RPMI7951 (cell line): ENCODE results near the genes UCK1 and SPACA9.

DNA sequence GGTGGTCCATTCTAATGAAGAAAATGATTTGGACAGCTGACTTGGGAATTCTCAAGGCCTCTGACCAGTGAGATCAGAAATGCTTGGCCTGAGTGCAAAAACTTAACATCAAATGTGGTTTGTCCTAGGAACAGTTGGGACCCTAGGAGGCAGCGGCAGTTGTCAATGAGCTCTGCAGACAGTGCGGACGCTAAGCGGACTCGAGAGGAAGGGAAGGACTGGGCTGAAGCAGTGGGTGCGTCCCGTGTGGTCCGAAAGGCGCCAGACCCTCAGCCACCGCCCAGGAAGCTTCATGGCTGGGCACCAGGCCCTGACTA, 43.7 kb upstream of the POMT1 start:
- RAMPAGE, long total RNA: no peak

DNA sequence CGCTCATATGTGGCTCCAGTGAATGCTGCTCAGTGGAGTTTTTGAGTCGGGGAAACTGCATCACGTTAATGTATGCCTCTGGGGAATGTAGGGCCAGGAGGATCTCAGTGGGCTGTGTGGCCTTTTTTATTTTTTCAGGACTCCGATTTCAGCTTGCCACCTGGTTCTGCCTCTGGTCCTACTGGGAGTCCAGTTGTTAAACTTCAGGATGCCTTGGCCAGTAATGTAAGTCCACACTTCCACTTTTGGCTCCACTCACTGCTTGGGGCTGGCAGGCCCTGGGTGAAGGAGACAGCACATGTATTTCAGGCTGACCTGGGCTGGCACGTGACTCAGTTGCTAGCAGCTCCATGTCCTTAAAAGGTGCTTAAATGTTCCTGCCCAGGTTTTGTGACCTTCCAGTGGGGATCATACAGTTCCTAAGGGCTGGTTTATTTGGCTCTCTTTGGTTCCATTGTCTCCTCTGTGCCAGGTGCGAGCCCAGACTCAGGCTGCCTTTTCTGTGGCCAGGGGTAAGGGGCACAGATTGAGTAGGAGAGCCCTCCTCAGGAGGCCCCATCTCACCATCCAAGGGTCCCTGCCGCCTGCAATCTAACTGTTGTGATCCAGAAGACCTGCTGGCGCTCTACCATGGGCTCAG, 19.4 kb upstream of the POMT1 start:
- RAMPAGE, long total RNA: no peak

DNA sequence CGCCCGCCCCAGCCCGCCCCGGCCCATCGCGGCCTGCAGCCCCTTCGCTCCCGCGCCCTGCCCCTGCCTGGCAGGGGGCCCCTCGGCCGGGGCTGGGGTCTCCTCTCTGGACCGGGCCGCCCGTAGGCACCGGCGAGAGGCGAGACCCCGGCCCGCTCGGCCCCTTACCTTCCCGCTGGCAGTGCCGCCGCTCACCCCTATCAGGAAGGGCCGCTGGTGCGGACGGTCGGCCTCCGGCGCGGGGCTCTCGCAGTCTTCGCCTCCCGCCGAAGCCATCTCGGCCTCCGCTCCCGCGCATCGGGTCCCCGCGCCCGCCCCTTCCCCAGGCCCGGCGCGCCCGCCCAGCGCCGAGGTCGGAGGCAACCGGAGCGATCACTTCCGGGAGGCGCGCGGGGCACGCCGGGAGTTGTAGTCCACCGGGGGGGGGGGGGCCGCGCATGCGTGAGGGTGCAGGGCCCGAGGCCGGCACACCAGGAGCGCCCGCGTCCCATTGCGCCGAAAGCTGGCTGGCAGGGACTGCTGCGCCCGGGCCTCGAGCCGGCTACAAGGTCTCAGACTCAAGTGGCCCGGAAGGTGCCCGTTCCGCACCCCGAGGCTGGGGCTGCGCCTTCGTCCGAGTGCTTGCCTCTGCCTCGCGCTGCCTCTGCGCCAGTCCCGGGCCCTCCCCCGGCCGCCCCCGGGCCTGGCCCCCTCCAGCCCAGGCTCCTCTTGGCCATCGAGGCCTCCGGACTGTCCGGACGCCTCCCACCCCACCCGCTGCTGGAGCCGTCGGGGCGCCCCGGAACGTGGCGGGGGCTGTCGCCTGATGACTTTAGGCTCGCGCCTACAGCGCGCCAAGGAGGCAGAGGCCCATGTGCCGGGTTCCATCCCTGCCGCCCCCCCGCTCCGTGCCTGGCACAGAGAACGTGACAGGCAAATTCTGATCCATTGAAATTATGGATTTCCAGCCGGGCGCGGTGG, at the start of gene UCK1:
Gene UCK1, minus strand, starts transcription at position 365 of the 960 bp plus-strand sequence.
- RAMPAGE, long total RNA: no peak

DNA sequence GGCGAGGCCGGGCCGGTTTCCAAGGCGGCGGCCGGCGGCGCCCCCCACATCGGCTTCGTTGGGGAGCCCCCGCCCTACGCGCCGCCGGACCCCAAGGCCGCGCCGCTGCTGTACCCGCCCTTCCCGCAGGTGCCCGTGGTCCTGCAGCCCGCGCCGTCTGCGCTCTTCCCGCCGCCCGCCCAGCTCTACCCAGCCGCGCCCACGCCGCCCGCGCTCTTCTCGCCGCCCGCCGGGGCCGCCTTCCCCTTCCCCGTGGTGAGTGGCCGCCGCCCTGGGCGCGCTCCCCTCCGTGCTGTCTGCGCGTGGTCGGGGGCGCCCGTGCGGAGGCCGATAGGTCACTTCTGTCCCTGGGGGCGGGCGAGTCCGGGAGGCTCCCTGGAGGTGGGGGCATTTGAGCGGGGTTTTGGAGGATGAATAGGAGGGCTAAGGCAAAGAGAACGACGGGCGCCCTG, 9.5 kb downstream of the PRRT1B start:
- RAMPAGE, long total RNA: no peak

DNA sequence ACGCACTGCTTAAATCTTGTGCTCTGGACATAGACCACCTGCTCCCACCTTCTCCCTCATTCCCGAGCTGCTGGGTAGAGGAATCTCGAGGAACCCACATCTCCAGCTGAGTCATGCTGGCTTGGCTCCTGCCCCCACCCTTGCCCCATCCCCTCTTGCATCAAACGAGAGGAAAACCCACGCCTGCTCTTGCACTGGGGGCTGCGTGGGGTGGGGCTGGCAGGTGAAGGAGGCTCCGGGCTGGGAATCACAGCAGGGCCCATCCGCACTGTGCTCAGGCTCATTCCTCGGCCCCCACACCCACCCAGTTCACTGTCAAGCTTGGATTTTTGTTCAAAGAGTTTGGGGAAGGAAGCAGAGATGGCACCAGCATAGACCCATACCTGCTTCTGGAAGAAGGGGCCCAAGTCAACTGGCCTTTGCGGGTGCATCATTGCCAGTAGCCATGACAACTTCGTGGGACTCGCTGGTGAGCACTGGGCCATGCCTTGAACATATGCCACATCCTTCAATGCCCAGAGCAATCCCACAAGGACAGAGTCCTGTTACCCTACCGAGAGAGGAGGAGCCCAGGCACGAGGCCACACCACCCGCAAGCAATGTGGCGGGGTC, 48.3 kb downstream of the PRRT1B start:
- RAMPAGE, long total RNA: no peak

DNA sequence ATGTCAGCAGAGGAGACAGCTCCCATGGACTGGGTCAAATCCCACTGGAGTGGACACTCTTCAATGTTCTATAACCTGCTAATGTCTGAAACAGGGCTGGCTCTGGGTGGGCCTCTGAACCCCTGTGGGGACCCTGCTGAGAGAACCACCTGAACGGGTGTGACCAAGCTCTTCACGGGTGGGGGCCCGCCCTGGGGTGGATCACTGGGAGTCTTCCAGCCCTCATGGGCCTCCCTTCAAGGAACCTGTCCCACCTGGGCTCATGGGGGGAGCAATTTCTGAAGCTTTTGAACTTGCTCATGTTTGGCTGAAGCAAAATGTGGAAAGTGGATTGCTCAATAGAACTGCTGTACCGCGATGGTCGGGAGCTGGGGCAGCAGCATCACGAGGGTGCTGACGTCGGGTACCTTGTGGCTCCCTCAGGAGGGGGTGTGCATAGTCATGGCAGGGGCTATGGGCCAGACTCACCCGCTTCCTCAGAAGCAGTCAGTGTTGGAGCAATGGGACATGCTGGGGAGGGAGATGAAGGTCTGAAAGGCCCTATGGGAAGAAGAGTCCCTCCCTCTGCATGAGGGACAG, 57.8 kb downstream of the PRRT1B start:
- RAMPAGE, long total RNA: no peak

GRCh38 chr9:131638412-131638973, 93.2 kb downstream of the PRRT1B start:
- RAMPAGE, long total RNA: no peak

GRCh38 chr9:131641454-131642003, 96.2 kb downstream of the PRRT1B start:
- RAMPAGE, long total RNA: no peak

DNA sequence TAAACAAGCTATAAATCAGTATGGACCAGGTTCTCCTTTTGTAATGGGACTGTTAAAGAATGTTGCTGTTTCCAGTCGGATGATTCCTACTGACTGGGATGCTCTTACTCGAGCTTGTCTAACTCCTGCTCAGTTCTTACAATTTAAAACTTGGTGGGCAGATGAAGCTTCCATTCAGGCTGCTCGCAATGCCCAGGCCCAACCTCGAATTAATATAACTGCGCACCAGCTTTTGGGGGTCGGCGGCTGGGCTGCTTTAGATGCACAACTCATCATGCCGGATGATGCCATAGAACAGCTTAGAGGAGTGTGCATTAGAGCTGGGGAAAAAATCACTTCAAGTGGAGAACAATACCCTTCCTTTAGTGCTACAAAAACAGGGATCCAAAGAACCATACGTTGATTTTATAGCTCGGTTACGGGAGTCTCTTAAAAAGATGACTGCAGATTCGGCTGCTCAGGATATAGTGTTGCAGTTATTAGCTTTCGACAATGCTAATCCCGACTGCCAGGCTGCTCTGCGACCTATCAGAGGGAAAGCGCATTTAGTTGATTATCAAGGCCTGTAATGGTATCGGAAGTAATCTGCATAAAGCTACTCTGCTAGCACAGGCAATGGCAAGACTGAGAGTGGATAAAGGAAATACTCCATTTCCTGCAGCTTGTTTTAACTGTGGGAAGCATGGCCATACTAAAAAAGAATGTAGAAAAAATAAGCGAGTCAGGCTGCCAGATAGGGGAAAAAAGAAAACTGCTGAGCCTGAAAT, 58.2 kb downstream of the RAPGEF1 start:
- RAMPAGE, long total RNA: no peak

DNA sequence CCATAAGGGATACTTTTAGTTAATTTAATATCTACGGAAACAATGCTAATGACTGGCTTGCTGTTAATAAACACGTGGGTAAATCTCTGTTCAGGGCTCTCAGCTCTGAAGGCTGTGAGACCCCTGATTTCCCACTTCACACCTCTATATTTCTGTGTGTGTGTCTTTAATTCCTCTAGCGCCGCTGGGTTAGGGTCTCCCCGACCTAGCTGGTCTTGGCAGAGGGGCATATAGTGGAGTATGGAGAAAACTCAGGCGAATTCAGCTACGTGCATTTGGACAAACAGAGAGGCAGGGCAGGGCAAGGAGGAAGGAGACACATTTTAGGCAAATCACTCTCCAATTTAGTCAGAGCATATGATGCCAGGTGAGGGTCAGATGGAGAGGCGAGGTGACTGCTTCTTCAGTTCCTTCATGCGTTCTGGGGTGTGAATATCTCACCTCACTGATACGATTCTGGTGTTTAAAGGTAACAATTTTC, 54.2 kb downstream of the RAPGEF1 start:
- RAMPAGE, long total RNA: no peak

- RAMPAGE, long total RNA: no peak
These were observed 42.0 kb downstream of the RAPGEF1 start for GRCh38 chr9:131697818-131698302.

DNA sequence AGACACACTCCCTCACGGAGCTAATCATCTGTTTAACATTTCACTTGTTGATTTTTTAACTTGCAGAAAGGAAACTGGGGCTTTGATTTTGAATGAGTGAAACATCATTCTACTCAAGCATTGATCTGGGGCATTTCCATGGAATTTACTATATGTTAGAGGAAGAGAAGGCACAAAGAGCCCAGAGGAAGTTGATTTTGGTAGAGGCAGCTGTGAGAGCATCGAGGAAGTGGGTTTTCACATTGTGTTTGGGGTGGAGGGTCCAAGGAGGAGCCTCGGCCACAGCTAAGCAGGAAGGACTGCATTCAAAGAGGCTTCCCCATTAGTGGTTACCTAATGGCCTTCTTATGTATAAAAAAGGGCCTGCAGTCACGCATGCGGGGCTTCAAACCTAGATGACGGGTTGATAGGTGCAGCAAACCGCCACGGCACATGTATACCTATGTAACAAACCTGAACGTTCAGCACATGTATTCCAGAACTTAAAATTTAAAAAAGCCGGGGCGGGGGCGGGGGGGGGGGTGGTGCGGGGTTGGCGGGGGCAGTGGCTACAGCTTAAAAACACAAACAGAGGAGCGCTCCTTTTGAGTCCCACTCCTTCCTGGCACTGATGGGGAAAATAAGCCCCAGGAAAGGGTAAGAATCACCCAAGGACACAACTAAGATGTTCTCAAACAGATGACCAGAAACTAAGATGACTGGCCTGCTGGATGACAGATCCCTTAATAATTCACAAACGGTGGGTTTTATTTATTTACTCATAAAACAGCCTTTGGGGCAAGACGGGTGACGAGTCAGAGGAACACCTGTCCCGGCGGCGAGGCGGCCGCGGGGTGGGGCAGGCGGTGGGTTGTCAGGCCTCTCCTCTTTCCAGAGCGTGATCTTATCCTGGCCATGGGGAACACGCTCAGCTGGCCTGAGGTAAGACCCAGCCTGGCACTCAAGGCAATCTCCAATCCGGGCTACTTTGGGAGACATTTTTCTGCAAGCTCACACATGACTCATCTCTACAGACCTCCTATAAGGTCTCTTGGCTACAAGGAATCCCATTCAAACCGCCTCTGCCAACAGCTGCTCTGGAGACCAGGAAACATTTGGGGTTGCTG, 6.7 kb downstream of the RAPGEF1 start:
- RAMPAGE, long total RNA: no peak

GRCh38 chr9:131839684-131840084, 99.8 kb upstream of the RAPGEF1 start:
- RAMPAGE, long total RNA: no peak

DNA sequence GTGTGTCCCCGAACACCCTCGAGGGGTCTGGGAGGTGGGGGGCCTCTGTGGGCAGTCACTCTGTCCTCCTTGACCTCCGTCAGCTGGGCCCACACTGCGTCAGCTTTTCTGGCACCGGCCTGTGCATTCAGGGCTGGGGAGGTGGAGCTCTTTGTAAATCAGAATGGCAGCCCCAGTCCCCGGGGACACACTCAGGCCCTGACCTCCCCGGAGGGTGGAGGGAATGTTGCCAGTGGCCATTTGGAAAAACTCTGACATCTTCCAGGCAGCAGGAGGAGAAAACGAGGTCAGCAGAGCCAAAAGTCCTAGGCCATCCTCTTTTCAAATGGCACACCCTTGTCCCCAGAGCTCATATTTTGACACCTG, 83.3 kb downstream of the NTNG2 start:
- RAMPAGE, long total RNA: no peak

- RAMPAGE, long total RNA: no peak
These were observed 72.1 kb downstream of the SETX start for GRCh38 chr9:132282647-132283180.

DNA sequence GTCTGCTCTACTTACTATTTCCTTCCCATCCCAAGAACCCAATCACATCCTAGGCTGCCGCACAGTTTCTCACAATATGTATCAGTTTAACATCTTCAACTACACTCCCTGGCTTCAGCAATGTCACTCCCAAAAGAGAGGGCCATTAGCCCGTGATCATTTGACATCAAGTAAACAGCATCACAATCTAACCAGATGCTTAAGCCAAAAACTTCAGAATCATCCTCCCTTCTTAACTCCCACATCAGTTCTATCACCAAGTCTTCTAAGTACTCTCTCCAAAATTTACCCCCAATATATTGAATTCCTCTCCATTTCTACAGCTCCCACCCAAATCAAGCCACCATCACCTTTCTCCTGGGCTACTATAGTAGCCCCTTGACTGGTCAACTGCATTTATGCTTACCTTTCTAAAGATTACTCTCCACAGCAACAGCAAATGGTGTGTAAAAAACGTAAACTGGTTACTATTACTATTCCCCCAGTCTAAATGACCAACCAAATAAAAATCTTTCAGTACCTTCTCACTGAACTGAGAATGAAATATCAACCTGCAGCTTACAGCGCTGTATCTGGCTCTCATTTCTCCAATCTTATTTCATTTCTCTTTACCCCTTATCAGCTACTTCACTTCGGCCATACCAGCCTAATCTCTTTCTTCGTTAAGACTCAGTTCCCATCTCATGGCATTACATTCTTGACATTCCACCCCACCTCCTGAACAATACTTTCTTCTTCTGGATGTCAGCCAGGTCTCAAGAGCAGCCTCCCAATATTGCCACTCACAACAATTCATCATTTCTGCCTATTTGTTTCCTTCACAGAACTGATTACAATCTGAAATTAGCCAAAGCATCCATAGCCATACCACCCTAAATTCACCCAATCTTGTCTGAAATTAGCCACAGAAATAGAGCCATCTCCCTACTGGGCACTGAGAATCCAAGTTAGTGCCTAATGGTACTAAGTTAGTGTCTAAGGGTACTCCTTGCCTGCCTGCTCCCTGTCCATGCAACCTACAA, 35.6 kb downstream of the SETX start:
- RAMPAGE, long total RNA: no peak

DNA sequence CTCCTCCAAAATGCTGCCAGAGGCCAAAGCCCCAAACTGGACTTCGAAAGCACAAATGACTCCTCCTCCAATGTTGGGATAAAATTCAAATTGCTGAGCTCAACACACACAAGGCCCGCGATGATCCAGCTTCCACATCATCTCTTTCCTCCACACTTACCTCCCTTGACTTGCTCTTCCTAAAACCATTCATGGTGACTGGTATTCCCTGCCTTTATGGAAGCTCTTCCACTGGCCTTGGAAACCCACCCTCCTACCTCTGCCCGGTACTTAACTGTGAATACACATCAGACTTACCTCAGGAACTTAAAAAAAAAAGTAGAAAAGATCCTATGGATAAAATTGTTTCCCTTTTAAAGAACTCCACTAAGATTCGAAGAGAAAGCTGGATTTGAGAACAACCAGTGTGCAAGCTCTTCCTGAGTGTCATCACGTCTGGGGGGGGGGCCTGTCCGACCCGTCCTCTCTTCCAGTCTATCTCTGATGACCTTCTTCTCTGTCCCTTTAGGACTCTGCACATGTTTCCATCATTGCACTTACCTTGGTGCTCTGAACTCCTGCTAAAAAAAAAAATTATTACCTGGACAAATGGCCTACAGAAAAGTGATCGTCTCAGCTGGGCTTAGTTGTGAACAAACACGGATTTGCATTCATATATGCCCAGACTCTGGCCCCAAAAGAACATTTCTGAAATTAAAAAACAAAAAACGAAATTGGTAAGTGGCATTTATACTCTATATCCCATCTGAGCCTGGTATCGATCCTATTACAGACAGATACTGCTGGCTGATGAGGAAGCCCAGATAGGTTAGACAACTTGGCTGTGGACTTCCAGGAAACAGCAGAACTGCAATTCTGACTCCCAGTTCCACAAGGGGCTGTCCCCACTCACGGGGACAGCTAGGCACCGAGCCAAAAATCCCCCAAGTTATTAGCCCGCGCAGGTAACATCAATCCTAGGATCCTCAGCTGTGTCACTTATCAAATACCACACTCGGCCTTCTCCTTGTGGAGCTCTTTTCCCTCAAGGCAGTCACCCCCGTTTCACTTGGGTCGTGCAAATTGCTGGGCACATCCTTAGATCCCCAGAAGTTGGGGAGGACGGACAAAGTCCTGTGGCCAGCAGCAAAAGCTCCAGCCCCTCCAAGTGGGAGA, 1.3 kb downstream of the SETX start:
- RAMPAGE, long total RNA: no peak

DNA sequence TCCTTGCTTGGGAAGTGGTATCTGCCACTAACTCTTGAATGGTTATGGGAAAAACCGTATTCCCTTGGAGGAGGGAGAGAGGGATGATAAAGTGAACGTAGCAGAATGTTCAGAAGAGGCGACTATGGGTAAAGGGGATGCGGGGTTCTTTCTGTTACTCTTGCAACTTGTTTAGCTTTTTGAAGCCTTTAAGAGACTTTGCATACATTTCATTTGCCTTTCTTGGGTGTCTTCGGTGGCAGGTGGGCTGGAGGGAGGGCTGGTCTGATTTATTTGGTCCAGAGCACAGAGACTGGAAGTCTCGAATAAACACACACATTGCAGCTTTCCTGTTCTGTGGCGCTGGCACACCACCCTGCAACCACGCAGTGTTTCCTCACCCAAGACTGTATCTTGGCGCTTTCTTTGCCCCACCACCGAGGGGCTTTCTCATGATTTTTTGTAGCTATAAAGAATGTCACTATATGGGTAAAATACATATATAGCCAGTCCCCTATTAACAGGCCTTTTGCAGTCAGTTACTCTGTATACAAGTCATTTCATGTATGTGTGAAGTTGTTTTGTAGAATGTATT, 23.1 kb downstream of the TTF1 start:
- RAMPAGE, long total RNA: no peak

GRCh38 chr9:132799950-132800376, 78.1 kb downstream of the AK8 start:
- RAMPAGE, long total RNA: no peak

DNA sequence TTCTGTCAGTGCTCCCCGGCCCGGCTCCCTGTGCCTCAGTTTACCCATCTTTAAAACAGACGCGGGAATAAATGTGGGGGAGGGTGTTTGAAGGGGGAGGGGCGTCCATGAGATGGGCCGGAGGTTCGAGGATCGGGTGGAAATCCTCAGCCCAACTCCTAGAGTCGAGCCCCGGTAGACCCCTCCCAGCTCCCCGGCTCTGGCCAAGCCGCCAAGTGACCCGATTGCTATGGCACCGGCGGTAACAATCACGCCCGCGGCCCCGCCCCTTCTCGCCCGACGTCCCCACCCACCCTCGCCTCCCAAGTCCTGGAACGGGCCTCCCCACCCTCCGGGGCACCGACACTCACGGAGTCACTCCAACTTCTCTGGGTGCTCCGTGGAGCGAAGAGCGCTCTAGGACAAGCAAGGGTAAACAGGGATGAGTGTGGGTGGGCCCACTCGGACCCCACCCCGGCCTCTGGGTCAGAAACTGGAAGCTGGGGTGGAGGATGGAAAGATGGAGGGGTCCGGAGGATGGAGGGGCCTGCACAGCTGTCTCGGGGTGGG, at the start of gene SPACA9:
Gene SPACA9, plus strand, starts transcription at position 295 of the 549 bp plus-strand sequence.
- RAMPAGE, long total RNA: no peak